K562 (cell line): ENCODE data around the gene PROM2.

DNA sequence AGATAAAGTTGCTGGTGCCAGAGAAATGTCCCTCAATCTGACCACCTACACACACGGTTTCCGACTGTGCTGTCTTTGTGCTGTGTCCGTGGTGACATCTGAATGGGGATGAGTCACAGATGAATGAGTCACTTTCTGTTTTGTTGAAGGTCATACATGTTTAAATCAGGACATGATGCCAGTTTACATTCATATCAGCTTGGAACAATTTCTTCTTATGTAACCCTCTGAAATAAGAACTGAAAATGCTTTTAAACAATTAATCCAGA is 95.5 kb downstream of the THNSL2 start:
- RAMPAGE, long total RNA, result no peak
- RRBS, result no CpG with 5 or more reads among the region's 3 CpGs
PRO-cap:
- standard, result unidirectional peak, minus-strand start at position 68 of the sequence
- CoPRO, capped RNA only, 2 experiments, result no peak in any of the 2 experiments
- CoPRO, capped and uncapped RNA, 2 experiments, result no peak in any of the 2 experiments
- CoPRO, uncapped RNA only, 2 experiments, result no peak in any of the 2 experiments
CAGE:
- cytosol, long polyA plus RNA, result no peak
- long polyA plus RNA, result no peak
- nucleolus, long total RNA, result no peak
- nucleus, long polyA plus RNA, result no peak

DNA sequence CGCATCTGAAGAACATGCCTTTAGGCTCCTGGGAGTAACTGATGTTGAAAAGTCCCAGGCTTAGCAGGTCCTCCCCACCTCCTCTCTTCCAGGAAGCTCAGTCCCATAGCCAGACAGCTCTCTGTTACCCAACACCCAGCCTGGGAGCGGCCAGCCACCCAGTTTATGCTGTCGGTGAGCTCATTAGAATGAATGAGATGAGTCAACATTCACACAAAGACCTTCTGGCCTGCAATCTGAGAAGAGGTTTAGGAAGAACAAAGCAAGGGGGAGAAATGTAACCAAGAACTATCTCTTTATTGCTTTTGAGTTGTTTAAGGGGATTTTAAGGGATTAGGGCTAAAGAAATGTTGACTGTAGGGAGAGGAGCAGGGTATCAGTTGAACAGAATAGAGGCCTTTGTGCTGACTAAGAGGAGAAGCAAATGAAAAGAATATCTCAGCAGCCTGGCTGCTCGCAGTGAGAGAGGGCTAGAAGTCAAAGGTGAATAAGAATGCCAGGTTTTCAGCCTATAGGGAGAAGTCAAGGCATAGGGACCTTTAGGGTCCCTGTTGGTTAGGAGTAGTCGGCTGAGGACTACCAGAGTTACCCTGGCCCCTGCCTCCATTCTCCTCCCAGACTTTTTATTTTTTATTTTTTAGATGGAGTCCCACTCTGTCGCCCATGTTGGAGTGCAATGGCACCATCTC is 122.2 kb downstream of the FOXI3 start:
- RAMPAGE, long total RNA, result no peak
- RRBS, result no CpG with 5 or more reads among the region's 6 CpGs
PRO-cap:
- standard, result no peak
- CoPRO, capped RNA only, 2 experiments, result no peak in any of the 2 experiments
- CoPRO, capped and uncapped RNA, 2 experiments, result no peak in any of the 2 experiments
- CoPRO, uncapped RNA only, 2 experiments, result no peak in any of the 2 experiments
CAGE:
- cytosol, long polyA plus RNA, result no peak
- long polyA plus RNA, result no peak
- nucleolus, long total RNA, result no peak
- nucleus, long polyA plus RNA, result no peak

GRCh38 chr2:88579984-88580909 is 47.0 kb downstream of the EIF2AK3 start:
- RAMPAGE, long total RNA, result no peak
- RRBS, result no CpG with 5 or more reads among the region's 4 CpGs
PRO-cap:
- standard, result no peak
- CoPRO, capped RNA only, 2 experiments, result no peak in any of the 2 experiments
- CoPRO, capped and uncapped RNA, 2 experiments, result no peak in any of the 2 experiments
- CoPRO, uncapped RNA only, 2 experiments, result no peak in any of the 2 experiments
CAGE:
- cytosol, long polyA plus RNA, result no peak
- long polyA plus RNA, result no peak
- nucleolus, long total RNA, result no peak
- nucleus, long polyA plus RNA, result no peak

DNA sequence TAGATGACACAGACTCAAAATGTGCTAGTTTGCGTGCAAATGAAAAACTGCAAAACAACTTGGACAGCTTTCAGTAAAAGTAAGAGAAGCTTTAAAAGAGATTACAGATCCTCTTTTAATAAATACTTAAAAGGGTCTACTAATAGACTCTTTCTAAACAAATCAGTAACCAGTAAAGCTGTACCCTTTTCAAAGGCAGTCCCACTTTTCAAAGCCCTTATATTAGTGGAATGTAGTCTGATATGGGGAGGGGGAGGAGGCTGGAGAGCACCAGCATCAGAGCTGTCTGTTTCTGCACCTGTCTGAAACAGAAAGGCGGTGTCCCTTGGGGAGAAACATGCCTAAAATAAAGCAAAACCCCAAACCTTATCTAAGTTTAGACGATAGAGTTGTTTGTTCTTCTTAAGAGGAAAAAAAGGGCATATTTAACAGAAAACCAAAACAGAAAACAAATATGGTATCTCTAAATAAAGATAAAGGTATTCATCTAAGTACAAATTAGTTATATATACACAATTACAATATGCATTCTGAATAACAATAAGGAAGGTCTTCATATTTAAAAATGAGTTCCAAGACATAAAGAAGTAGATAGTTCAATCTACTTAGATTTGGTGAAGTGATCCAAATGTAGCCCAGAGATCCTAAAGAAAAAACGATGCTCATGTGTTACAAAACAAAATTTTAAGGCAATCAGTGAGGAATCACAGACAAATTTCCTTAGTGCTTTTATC is 20.5 kb downstream of the EIF2AK3 start:
- RAMPAGE, long total RNA, result no peak
- RRBS, result no CpG with 5 or more reads among the region's 4 CpGs
PRO-cap:
- standard, result no peak
- CoPRO, capped RNA only, 2 experiments, result no peak in any of the 2 experiments
- CoPRO, capped and uncapped RNA, 2 experiments, result no peak in any of the 2 experiments
- CoPRO, uncapped RNA only, 2 experiments, result no peak in any of the 2 experiments
CAGE:
- cytosol, long polyA plus RNA, result no peak
- long polyA plus RNA, result no peak
- nucleolus, long total RNA, result no peak
- nucleus, long polyA plus RNA, result no peak

DNA sequence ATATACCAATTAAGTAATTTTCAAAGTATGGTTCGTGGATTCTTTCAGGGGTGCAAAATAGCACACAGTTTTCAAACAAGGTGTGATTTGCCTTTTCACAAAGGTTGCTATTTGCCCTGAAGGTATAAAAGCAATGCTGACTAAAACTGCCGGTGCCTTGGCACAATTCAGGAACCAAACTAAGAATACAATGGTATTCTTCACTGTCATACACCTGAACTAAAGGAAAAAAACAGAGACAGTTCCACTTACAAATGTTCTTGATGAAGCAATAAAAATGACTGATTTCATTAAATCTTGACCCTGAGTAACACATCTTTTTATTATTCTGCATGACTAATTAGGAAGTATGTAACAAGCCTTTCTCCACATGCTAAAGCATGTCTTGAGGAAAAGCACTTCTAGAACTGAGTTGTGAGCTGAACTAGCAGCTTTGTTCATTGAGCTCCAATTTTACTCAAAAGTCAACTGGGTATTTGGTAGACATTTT is 18.0 kb downstream of the EIF2AK3 start:
- RAMPAGE, long total RNA, result no peak
- RRBS, result no CpG with 5 or more reads among the region's 2 CpGs
PRO-cap:
- standard, result no peak
- CoPRO, capped RNA only, 2 experiments, result no peak in any of the 2 experiments
- CoPRO, capped and uncapped RNA, 2 experiments, result no peak in any of the 2 experiments
- CoPRO, uncapped RNA only, 2 experiments, result no peak in any of the 2 experiments
CAGE:
- cytosol, long polyA plus RNA, result no peak
- long polyA plus RNA, result no peak
- nucleolus, long total RNA, result no peak
- nucleus, long polyA plus RNA, result no peak

DNA sequence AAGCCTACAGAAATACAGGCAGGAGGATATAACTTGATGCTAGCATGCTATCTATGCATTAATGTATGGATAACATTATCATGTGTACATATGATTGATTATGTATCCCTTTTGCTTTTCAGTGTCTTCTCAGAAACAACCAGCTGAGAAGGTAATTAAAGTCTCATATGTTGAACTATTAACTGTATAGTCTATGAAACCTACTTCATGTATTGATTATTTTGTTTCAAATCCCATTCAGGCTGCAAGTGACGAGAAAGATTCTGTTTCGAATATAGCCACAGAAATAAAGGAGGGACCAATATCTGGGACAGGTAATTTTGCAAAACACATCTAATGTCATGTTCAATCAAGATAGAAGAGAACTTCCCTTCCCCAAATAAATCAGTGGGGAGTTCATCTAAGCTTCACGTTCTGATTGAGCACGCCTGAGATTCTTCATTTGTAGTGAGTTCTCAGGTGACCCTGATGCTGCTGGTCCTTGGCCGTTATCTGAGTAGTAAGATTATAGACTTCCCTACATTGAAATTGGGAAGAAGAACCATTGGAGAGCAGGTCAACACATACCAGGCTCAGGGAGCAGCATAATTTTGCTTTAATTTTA is 91.2 kb downstream of the RPIA start:
- RAMPAGE, long total RNA, result no peak
- RRBS, result no CpG with 5 or more reads among the region's 5 CpGs
PRO-cap:
- standard, result no peak
- CoPRO, capped RNA only, 2 experiments, result no peak in any of the 2 experiments
- CoPRO, capped and uncapped RNA, 2 experiments, result no peak in any of the 2 experiments
- CoPRO, uncapped RNA only, 2 experiments, result no peak in any of the 2 experiments
CAGE:
- cytosol, long polyA plus RNA, result no peak
- long polyA plus RNA, result no peak
- nucleolus, long total RNA, result no peak
- nucleus, long polyA plus RNA, result no peak

DNA sequence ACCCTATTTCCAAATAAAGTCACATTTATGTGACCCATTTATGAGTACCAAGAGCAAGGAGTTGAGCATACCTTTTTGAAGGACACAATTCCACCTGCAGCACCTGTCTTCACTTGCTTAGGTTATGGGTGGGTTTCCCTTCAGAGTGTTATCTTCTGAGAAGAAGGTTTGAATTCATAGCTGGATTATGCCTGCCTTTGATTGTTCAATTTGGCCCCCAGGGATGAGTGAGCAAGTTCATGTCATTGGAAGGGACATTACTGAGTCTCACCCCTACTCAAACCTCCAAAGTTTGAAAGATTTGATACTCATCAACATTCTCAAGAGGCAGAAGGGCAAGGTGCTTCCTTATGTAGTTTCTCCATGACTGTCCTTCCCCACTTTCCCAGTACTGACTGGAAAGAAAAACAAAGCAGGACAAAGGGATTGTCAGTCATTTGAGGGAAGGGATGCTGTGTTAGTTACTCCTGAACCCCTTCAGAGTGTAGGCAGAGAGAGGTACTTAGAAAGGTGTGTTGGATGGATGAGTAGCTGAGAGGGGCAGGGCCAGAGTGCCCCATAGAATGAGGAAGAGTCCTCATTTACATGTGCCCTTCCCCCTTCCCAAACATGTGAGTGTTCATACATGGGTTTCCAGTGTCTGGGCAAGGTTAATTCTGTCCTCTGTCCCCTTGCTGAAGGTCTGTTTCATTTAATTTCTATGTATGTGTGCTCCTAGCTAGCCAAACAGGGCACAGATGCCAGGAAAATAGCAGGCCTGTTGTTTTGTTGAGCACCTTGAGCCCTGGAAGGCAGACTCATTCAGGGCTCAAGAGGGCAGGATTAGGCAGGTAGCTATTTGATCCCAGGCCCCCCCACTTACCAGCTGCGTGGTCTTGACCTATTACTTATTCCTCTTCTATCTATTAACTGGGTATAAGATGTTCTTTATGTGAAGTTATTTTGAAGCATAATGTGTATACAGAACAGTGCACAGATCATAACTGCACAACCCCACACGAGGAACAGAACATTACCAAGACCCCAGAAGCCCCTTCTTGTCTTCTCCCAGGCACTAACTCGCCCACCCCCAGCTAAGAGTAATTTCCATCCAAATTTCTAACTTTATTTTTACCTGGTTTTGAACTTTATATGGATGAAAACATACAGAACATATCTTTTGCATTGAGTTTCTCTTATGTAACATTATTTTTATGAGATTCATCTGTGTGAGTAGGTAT is 164.0 kb downstream of the RPIA start:
- RAMPAGE, long total RNA, result no peak
- RRBS, result no CpG with 5 or more reads among the region's 3 CpGs
PRO-cap:
- standard, result no peak
- CoPRO, capped RNA only, 2 experiments, result no peak in any of the 2 experiments
- CoPRO, capped and uncapped RNA, 2 experiments, result no peak in any of the 2 experiments
- CoPRO, uncapped RNA only, 2 experiments, result no peak in any of the 2 experiments
CAGE:
- cytosol, long polyA plus RNA, result no peak
- long polyA plus RNA, result no peak
- nucleolus, long total RNA, result no peak
- nucleus, long polyA plus RNA, result no peak

DNA sequence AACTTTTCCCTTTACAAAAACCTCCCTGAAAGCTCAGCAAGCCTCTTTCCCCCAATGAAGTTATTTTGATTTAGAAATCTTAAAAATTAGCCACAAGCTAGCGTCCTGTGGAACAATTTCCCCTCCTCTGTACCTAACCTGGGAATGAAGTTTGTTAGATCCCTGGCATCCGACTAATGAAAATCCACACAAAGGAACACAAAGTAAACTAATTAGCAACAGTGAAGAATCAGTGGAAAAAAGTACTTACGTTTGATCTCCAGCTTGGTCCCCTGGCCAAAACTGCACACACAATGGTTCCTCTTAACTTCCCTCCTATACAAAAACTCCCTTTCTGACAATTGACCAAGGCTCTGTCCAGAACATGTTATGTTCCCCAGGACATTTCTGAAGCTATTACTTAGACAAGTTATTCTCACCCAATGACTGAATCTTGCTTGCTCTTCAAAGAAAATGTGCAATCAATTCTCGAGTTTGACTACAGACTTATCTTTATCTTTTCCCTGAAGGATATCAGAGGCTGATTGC is 169.9 kb downstream of the RPIA start:
- RAMPAGE, long total RNA, result no peak
- RRBS, result no CpG with 5 or more reads among the region's 4 CpGs
PRO-cap:
- standard, result no peak
- CoPRO, capped RNA only, 2 experiments, result no peak in any of the 2 experiments
- CoPRO, capped and uncapped RNA, 2 experiments, result no peak in any of the 2 experiments
- CoPRO, uncapped RNA only, 2 experiments, result no peak in any of the 2 experiments
CAGE:
- cytosol, long polyA plus RNA, result no peak
- long polyA plus RNA, result no peak
- nucleolus, long total RNA, result no peak
- nucleus, long polyA plus RNA, result no peak

DNA sequence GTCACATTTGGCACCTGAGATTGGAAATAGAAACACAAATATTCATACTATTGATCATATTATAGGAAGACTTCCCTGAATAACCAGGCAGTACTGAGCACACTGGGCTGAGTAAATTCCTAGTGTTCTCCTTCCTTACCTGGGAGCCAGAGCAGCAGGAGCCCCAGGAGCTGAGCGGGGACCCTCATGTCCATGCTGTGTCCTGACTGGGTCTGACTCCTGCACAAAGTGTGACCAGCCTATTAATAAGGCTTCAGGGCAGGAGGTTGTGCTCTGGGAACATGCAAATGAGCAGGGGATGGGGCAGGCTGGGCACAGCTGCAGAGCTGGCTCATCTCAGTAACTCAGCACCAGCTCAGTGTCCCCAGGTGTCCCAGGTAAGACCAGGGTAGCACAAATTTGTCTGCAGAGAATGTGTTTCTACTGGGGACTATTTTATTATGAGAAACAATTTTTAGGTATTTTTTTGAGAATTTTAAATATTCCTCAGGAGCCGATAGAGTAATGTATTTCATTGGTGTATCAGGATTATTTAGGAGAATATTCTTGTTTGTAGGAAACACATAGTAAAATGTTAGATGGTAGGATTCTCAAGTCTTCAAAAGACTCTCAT is 256.2 kb downstream of the RPIA start:
- RAMPAGE, long total RNA, result no peak
- RRBS, result no CpG with 5 or more reads among the region's 2 CpGs
PRO-cap:
- standard, result no peak
- CoPRO, capped RNA only, 2 experiments, result no peak in any of the 2 experiments
- CoPRO, capped and uncapped RNA, 2 experiments, result no peak in any of the 2 experiments
- CoPRO, uncapped RNA only, 2 experiments, result no peak in any of the 2 experiments
CAGE:
- cytosol, long polyA plus RNA, result no peak
- long polyA plus RNA, result no peak
- nucleolus, long total RNA, result no peak
- nucleus, long polyA plus RNA, result no peak

DNA sequence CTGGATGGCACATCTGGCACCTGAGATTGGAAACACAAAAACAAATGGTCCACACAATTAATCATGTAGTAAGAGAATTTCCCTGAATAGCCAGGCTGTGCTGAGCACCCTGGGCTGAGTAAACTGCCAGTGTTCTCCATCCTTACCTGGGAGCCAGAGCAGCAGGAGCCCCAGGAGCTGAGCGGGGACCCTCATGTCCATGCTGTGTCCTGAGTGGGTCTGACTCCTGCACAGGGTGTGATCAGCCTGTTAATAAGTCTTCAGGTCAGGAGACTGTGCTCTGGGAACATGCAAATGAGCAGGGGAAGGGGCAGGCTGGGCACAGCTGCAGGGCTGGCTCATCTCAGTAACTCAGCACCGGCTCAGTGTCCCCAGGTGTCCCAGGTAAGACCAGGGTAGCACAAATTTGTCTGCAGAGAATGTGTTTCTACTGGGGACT is 275.1 kb downstream of the RPIA start:
- RAMPAGE, long total RNA, result no peak
- RRBS, result no CpG with 5 or more reads among the region's 2 CpGs
PRO-cap:
- standard, result no peak
- CoPRO, capped RNA only, 2 experiments, result no peak in any of the 2 experiments
- CoPRO, capped and uncapped RNA, 2 experiments, result no peak in any of the 2 experiments
- CoPRO, uncapped RNA only, 2 experiments, result no peak in any of the 2 experiments
CAGE:
- cytosol, long polyA plus RNA, result no peak
- long polyA plus RNA, result no peak
- nucleolus, long total RNA, result no peak
- nucleus, long polyA plus RNA, result no peak

GRCh38 chr2:89222364-89222942 is 531.0 kb downstream of the RPIA start:
- RAMPAGE, long total RNA, result no peak
- RRBS, result no CpG with 5 or more reads among the region's 3 CpGs
PRO-cap:
- standard, result no peak
- CoPRO, capped RNA only, 2 experiments, result no peak in any of the 2 experiments
- CoPRO, capped and uncapped RNA, 2 experiments, result no peak in any of the 2 experiments
- CoPRO, uncapped RNA only, 2 experiments, result no peak in any of the 2 experiments
CAGE:
- cytosol, long polyA plus RNA, result no peak
- long polyA plus RNA, result no peak
- nucleolus, long total RNA, result no peak
- nucleus, long polyA plus RNA, result no peak

DNA sequence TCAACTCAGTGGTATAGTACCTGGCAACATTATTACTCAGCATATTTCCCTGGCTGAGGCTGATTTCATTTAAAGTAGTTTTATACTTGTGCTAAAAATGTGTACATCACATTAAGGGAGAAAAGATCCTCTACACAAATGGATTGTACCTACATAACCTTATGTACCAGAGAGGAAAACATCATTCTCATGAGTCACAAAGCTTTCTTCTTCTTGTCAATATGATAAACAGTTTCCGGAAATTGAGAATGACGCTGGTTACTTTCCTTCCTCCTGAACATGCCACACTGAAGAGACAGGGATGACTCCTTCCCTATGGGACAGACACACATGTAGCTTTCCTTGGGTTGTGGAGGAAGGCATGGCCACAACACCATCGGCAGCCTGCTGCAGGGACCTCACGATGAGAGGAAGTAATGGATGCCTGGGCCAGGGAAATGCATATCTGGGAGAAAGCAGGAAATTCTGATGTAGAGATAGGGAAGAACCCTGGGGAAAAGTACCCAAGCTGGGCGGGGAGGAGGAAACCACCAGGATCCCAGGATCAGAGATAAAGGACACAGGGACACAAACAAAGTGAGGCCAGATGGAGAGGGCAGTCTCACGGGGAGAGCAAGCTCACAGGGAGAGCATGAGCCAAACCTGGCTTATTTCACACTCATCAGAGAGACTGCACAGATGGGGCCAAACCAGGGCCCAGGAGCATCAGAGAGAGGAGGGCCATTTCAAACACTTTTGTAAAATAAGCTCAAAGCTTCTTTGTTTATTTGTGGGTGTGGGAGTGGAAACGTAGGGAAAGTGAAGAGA is 10.7 kb upstream of the AQP7B start:
- RAMPAGE, long total RNA, result no peak
- RRBS, result no CpG with 5 or more reads among the region's 7 CpGs
PRO-cap:
- standard, result no peak
- CoPRO, capped RNA only, 2 experiments, result no peak in any of the 2 experiments
- CoPRO, capped and uncapped RNA, 2 experiments, result no peak in any of the 2 experiments
- CoPRO, uncapped RNA only, 2 experiments, result no peak in any of the 2 experiments
CAGE:
- cytosol, long polyA plus RNA, result no peak
- long polyA plus RNA, result no peak
- nucleolus, long total RNA, result no peak
- nucleus, long polyA plus RNA, result no peak

- RAMPAGE, long total RNA, result no peak
- RRBS, result no CpG with 5 or more reads among the region's 4 CpGs
PRO-cap:
- standard, result no peak
- CoPRO, capped RNA only, 2 experiments, result no peak in any of the 2 experiments
- CoPRO, capped and uncapped RNA, 2 experiments, result no peak in any of the 2 experiments
- CoPRO, uncapped RNA only, 2 experiments, result no peak in any of the 2 experiments
CAGE:
- cytosol, long polyA plus RNA, result no peak
- long polyA plus RNA, result no peak
- nucleolus, long total RNA, result no peak
- nucleus, long polyA plus RNA, result no peak
Measured at GRCh38 chr2:95114934-95115421, 6.6 kb downstream of the MRPS5 start.

- RAMPAGE, long total RNA, result no peak
- RRBS, result no CpG with 5 or more reads among the region's 15 CpGs
PRO-cap:
- standard, result bidirectional peak, plus-strand start at chr2:95158687, minus-strand start at chr2:95158546
- CoPRO, capped RNA only, 2 experiments, result no peak in any of the 2 experiments
- CoPRO, capped and uncapped RNA, 2 experiments, result no peak in any of the 2 experiments
- CoPRO, uncapped RNA only, 2 experiments, result no peak in any of the 2 experiments
CAGE:
- cytosol, long polyA plus RNA, result no peak
- long polyA plus RNA, result no peak
- nucleolus, long total RNA, result no peak
- nucleus, long polyA plus RNA, result no peak
Measured at GRCh38 chr2:95158397-95158950, 1.2 kb downstream of the ZNF514 start.

- RAMPAGE, long total RNA, result no peak
- RRBS, result no CpG with 5 or more reads among the region's 15 CpGs
PRO-cap:
- standard, result no peak
- CoPRO, capped RNA only, 2 experiments, result no peak in any of the 2 experiments
- CoPRO, capped and uncapped RNA, 2 experiments, result no peak in any of the 2 experiments
- CoPRO, uncapped RNA only, 2 experiments, result no peak in any of the 2 experiments
CAGE:
- cytosol, long polyA plus RNA, result no peak
- long polyA plus RNA, result no peak
- nucleolus, long total RNA, result no peak
- nucleus, long polyA plus RNA, result no peak
Measured at GRCh38 chr2:95274194-95274858, at the start of gene PROM2. Gene PROM2 (plus strand): TSS chr2:95274449.

DNA sequence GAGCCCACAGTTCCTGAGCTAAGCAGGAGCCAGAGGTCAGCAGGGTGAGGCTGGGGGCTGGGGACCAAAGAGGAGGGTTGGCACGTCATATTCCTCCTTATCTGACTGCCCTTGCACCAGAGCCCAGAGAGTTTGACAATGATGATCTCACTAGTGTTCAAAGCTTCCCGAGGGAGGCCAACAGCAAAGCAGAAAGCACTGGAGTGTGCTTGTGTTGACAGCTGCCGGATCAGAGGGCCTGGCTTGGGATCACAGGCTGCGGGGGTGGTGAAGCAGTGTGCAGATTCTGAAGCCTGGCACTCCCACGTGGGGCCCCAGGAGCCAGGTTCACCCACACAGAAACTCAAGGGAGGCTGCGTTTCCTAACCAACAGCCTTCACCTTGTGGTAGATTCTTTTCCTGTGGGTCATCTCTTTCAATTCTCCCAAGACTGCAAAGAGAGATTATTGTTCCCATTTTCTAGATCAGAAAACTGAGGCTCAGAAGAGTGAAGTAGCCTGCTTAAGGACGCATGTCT is 89.8 kb downstream of the TRIM43 start:
- RAMPAGE, long total RNA, result no peak
- RRBS, result no CpG with 5 or more reads among the region's 7 CpGs
PRO-cap:
- standard, result no peak
- CoPRO, capped RNA only, 2 experiments, result no peak in any of the 2 experiments
- CoPRO, capped and uncapped RNA, 2 experiments, result no peak in any of the 2 experiments
- CoPRO, uncapped RNA only, 2 experiments, result no peak in any of the 2 experiments
CAGE:
- cytosol, long polyA plus RNA, result no peak
- long polyA plus RNA, result no peak
- nucleolus, long total RNA, result no peak
- nucleus, long polyA plus RNA, result no peak

DNA sequence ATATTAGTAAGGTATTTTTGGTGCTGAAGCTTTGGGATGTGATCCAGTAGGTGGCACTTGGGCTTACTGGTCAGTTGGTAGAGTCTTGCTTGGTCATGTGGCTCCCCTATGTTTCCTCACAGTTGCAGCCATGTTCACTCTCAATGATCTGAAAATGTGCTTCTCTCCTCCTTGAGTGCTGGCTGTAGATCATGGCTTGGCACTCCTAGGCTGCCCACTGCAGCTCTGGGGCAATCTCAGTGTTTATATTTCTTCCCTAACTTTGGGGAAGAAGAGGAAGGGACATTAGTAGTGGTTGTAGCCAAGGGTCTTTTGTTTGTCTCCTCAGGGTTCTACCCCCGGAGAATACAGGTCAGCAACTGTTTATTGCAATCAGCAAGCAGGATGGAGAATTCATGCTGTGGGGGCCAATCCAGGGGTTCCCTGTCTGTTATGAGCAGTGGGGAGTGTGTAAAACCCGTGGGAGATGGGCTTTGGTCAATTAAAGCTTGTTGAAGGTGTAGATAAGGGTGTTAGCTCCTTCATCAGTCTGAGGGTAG is 163.1 kb downstream of the ANKRD36C start:
- RAMPAGE, long total RNA, result no peak
- RRBS, result no CpG with 5 or more reads among the region's 2 CpGs
PRO-cap:
- standard, result no peak
- CoPRO, capped RNA only, 2 experiments, result no peak in any of the 2 experiments
- CoPRO, capped and uncapped RNA, 2 experiments, result no peak in any of the 2 experiments
- CoPRO, uncapped RNA only, 2 experiments, result no peak in any of the 2 experiments
CAGE:
- cytosol, long polyA plus RNA, result no peak
- long polyA plus RNA, result no peak
- nucleolus, long total RNA, result no peak
- nucleus, long polyA plus RNA, result no peak

GRCh38 chr2:96001838-96002037 is 10.1 kb upstream of the ANKRD36C start:
- RAMPAGE, long total RNA, result no peak
- RRBS, result no CpG with 5 or more reads among the region's 3 CpGs
PRO-cap:
- standard, result no peak
- CoPRO, capped RNA only, 2 experiments, result no peak in any of the 2 experiments
- CoPRO, capped and uncapped RNA, 2 experiments, result no peak in any of the 2 experiments
- CoPRO, uncapped RNA only, 2 experiments, result no peak in any of the 2 experiments
CAGE:
- cytosol, long polyA plus RNA, result no peak
- long polyA plus RNA, result no peak
- nucleolus, long total RNA, result no peak
- nucleus, long polyA plus RNA, result no peak